ENCODE measurements around a stretch of chr9.

GRCh38 chr9:137720494-137721388 is 101.9 kb downstream of the EHMT1 start:
- PRO-cap, result no peak

GRCh38 chr9:137740281-137740709 is 121.5 kb downstream of the EHMT1 start:
- PRO-cap, result no peak

GRCh38 chr9:138112837-138113155 is 235.2 kb downstream of the CACNA1B start:
- PRO-cap, result unidirectional peak, plus-strand start at chr9:138113038

Measured in pulmonary artery (tissue), 1 donor.